ENCODE measurements around a stretch of chr12.

GRCh38 chr12:104372029-104372561 lies 68.6 kb downstream of the EID3 start:
- PRO-cap, 2 experiments, result no peak in any of the 2 experiments

GRCh38 chr12:104413145-104413516 lies 43.6 kb upstream of the CHST11 start:
- PRO-cap, 2 experiments, result no peak in any of the 2 experiments

DNA sequence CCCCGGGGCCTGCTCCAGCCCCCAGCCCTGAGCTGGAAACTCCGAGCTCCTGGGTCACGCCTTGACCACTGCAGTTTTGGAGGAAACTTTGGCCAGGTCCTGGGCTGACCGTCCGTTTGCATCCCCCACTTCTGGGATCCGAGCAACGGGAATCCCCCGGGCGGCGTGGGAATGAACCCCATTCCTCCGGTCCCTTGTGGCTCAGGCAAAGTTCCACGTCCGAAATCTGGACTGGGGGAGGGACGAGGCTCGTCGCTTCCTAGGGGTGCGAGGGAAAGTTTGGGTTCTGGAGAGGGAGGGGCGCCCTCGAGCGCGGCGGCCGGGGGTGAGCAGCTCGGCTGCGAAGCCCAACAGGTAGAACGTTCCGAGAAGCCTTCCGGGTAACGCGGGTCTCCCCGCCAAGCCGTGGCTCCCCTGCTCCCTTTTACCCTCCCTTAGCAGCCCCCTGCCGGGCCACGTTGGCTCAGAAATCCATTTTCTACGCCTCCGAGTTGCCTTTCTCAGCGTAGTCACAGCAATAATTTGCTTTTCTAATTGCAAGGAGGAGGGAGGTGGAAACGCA lies 1.5 kb downstream of the CHST11 start:
- PRO-cap, 2 experiments, result peak in 2 of 2 experiments; most common plus-strand start position 357 of the sequence (in 2); most common minus-strand start position 133 of the sequence (in 1)

DNA sequence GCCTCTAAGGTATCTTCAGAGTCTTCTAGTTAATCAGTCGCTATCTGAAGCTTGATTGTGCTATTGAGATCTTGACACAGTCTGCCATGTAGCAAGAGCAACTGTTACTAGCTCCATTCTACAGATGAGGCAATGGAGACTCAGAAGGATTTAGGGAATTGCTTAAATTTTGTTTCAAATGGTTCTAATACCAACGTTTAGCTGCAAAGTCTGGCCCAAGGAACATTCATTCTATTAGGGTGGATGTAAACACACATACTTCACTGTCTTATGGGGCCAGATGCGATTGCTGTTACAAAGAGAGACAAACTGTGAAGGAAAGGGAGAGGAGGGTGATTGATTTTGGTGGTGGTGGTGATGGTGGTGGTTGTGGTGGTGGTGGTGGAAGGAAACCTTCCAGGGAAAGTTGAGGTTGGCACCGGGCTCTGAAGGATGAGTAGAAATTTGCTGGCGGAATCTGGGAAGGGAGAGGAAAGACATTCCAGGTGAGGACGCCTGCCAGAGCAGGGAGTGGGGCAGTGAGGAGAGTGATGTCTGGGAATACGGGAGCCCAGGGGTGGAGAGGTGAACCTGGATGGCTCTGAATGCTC lies 15.8 kb downstream of the CHST11 start:
- PRO-cap, 2 experiments, result no peak in any of the 2 experiments

- PRO-cap, 2 experiments, result no peak in any of the 2 experiments
These were observed 58.6 kb downstream of the CHST11 start for GRCh38 chr12:104515169-104515914.

- PRO-cap, 2 experiments, result no peak in any of the 2 experiments
These were observed 111.2 kb downstream of the CHST11 start for GRCh38 chr12:104567863-104568483.

DNA sequence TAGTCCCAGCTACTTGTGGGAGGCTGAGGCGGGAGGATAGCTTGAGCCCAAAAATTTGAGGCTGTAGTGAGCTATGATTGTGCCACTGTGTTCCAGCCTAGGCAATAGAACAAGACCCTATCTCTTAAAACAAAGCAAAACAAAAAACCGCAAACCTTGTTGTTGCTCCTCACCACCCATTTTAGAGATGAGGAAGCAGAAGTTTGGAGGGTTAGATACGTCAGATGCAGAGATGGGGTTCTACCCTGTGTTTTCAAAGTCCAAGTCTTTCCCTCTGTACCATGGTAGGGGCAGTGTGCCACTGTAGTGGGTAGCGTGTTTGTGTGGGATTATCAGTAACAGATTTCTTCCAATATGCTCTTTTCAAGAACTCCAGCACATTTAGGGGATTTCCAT lies 186.5 kb downstream of the CHST11 start:
- PRO-cap, 2 experiments, result no peak in any of the 2 experiments

DNA sequence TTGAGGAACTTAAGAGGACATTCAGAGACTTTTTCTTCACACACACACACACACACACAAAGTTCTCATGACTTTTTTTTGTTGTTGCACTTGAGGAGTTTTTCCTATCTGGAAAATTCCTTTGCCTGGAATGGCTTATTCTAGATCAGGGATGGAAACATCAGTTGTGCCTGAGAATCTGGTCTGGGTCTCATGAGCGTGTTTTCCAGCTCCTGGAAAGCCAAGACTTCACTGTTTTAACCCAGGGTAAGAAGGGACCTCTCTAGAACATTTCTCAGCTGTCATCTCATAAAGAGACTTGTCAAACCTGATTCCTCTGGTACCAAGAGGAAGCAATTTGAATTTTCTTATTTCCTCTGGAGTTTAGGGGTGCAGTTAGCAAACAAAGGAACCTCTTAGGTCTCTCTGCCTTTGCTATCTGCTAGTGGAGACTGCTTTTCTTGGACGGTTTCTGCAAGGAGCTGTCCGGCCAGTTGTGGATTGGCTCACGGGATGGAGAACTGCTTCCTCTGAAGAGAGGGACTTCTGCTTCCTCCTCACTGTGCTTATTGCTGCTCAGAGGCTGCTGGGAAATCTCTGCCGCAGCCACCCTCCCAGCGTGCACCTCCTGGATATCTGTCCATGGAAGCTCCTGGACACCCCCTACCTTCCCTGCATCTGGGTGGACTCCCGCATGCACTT lies 187.0 kb downstream of the CHST11 start:
- PRO-cap, 2 experiments, result no peak in any of the 2 experiments

- PRO-cap, 2 experiments, result no peak in any of the 2 experiments
These were observed 248.1 kb downstream of the SLC41A2 start for GRCh38 chr12:104710018-104710447.

DNA sequence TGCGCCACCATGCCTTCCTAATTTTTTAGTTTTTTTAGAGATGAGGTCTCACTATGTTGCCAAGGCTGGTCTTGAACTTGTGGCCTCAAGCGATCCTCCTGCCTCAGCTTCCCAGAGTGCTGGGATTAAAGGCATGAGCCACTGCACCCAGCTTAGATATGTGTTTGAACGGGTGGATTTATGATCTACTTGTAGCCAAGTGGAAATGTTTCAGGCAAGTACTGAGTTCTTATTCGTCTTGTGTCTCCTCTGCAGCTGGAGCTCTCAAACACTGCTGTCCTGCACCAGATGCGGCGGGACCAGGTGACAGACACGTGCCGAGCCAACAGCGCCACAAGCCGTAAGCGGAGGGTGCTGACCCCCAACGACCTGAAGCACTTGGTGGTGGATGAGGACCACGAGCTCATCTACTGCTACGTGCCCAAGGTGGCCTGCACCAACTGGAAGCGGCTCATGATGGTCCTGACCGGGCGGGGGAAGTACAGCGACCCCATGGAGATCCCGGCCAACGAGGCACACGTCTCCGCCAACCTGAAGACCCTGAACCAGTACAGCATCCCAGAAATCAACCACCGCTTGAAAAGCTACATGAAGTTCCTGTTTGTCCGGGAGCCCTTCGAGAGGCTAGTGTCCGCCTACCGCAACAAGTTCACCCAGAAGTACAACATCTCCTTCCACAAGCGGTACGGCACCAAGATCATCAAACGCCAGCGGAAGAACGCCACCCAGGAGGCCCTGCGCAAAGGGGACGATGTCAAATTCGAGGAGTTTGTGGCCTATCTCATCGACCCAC lies 201.2 kb downstream of the SLC41A2 start:
- PRO-cap, 2 experiments, result no peak in any of the 2 experiments

GRCh38 chr12:104864753-104865291 lies 93.3 kb downstream of the SLC41A2 start:
- PRO-cap, 2 experiments, result no peak in any of the 2 experiments

GRCh38 chr12:105321041-105321499 lies 9.4 kb upstream of the C12orf75 start:
- PRO-cap, 2 experiments, result no peak in any of the 2 experiments

DNA sequence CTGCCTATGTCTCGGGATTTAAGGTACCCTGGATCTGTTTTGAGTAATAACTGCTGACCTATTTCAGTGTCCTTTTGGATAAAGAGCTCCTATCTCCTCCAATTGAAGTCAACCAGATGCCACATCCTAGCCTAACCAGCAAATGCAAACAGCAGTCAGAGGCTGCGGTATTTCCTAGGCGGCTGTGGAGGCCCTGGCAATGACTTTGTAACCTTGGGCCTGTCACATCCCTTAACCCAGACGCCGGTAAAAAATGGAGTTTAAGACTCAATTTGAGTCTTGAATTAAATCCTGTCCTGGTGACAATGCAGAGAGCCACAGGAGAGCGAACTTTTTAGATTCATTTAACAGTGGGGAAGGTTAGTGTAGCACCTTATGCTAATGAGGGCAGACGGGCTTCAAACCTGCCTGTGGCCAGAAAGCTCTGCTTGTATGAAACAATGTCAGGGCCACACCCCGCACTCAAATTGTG lies 1.3 kb downstream of the C12orf75 start:
- PRO-cap, 2 experiments, result no peak in any of the 2 experiments

- PRO-cap, 2 experiments, result no peak in any of the 2 experiments
These were observed 21.7 kb downstream of the C12orf75 start for GRCh38 chr12:105352158-105352539.

GRCh38 chr12:105443967-105444436 lies 113.5 kb downstream of the C12orf75 start:
- PRO-cap, 2 experiments, result no peak in any of the 2 experiments

- PRO-cap, 2 experiments, result no peak in any of the 2 experiments
These were observed 155.1 kb downstream of the C12orf75 start for GRCh38 chr12:105485698-105485882.

GRCh38 chr12:105628083-105628663 lies 297.7 kb downstream of the C12orf75 start:
- PRO-cap, 2 experiments, result no peak in any of the 2 experiments

DNA sequence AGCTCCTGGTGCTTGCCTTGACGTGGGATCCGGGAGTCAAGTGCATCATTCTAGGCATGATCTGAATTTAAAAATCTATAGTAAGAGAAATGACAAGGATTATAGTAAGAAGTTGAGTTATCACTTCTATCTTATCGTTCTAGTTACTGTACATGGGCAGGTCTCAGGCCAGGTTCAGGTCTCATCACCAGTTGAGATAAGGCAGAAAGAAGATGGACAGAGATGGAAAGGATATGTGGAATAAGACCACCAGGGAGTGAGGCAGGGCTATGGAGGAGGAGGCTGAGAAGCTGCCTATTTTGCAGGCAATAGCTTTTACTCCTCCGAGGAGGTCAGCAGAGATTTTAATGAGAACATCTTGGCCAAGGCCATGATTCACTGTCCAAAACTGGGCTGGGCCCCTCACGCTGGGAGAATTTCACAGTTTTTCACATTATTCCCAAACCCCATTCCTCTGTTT lies 283.6 kb downstream of the NUAK1 start:
- PRO-cap, 2 experiments, result no peak in any of the 2 experiments

DNA sequence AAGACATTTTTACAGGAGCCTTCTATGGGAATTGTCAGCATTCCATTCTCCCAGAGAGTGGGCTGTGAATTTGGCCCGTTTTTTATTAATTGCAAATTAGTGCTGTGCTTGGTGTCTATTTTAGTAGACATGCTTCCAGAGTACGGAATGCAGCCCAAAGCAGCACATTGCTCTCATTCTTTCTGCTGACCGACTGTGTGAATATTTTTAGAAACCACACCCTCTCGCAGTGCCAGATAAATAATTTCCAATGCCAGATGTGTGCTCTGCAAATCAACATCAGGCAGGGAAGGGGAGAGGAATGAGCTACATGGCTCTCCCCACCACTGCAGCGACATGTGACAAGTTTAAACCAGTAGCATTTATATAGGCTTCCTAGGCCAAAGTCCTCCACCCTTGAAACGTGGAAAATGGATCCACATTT lies 58.4 kb downstream of the NUAK1 start:
- PRO-cap, 2 experiments, result no peak in any of the 2 experiments

GRCh38 chr12:106268969-106269499 lies 21.2 kb upstream of the CKAP4 start:
- PRO-cap, 2 experiments, result no peak in any of the 2 experiments

All from Metastatic Liver Carcinoma in the Lung (tissue), 2 donors.